ENCODE results near the genes FCMR and CR1L.

- PRO-cap, result no peak
- RAMPAGE, long total RNA, 3 experiments, result no peak in any of the 3 experiments
These were observed 40.0 kb upstream of the IL19 start for GRCh38 chr1:206730516-206730933.

DNA sequence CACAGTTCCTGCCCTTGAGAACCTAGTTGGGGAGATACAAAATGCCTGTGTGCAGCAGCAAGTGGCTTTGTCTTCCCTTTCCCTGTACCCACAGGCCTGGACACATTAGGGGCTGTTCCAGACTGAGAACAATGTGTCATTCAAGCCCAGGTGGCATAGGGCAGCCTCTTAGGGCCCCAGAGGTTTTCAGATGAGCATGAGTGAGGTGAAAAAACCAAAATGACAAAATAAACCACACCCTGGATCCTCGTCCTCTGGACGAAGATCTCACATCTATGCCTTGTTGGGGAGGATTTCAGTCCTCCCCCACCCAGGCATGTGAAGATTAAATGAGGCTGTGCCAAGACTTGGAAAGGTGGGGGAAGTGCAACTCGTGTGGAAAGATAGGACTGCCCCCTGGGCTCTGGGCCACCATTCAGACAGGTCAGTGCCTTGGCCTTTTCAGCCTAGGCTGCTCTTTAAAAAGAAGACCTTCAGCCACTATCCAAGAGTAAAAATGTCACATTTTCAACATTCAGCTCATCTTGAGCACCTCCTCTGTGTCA lies 32.8 kb upstream of the IL19 start:
- PRO-cap, result no peak
- RAMPAGE, long total RNA, 3 experiments, result no peak in any of the 3 experiments

DNA sequence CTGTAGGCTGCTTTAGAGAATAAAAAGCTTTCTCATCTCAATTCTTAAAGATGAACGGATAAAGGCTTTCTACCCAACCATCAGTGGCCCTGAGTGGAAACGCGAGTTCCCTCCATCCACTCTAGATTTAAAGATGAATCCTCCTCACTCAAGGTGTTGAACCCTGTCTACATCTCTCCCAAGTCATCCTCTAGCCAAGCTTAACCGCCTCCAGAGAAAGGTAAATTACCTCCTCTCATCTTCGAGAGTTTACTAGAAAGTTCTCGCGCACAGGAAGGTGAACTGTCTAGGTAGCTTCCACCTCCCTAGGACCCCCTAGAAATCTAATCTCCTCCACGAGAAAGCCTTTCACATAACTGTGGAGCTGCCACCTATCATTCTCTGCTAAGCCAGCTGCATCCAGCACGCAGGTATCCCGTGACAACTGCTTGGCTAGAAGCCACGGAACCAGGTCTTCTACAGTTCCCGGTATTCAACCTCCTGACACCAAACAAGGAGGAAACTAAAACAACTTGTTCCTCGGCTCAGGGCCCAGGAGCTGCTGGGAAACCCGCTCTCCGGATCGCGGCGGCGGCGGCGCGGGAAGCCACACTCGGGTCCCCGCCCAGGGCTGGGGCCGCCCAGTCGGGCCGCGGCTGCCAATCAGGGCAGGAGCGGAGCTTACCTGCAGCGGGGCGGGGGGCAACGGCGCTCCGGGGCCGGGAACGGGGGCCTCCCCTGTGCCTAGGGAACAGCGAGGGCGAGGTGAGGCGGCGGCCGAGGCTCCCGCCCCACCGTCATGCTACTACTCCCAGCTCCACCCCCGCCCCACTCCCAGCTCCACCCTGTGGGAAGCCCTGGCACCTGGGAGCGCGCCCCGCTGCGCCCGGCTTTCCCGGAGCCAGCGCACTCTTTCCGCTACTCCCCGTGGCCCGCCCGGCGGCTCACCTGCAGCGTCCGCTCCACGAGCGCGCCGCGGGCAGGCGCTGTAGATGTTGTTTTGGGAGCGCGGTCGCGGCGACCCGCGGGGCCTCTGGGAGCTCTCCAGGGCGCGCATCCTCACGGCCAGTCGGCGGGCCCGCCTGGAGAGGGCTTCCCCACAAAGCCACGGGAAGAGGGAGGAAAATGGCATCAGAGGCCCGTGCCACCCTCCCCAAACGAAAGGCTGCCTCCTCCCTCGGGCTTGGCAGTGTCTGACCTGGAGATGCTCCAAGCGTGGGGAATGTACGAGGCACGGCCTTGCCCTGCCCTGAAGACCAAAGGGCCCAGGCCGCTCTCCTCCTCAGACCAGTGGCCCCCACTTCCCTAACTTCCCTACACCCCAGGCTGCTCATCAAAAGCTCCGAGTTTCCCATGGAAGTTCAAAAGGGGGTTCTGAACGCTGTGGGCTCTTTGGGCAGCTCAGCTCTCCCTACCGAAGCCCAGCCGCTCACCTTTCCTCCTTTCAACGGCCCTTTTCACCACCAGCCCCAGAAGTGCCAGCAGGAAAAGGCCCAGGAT lies 12.1 kb downstream of the IL24 start:
- PRO-cap, result bidirectional peak, plus-strand start at position 562 of the sequence, minus-strand start at position 557 of the sequence
- RAMPAGE, long total RNA, 3 experiments, result start-site peak on the minus strand in 2 of 3 experiments, centred at positions 762 to 1,123 of the sequence, 13 to 146 reads per replicate

GRCh38 chr1:206921387-206921804 lies 345 bp downstream of the FCMR start:
- PRO-cap, result no peak
- RAMPAGE, long total RNA, 3 experiments, result no peak in any of the 3 experiments

DNA sequence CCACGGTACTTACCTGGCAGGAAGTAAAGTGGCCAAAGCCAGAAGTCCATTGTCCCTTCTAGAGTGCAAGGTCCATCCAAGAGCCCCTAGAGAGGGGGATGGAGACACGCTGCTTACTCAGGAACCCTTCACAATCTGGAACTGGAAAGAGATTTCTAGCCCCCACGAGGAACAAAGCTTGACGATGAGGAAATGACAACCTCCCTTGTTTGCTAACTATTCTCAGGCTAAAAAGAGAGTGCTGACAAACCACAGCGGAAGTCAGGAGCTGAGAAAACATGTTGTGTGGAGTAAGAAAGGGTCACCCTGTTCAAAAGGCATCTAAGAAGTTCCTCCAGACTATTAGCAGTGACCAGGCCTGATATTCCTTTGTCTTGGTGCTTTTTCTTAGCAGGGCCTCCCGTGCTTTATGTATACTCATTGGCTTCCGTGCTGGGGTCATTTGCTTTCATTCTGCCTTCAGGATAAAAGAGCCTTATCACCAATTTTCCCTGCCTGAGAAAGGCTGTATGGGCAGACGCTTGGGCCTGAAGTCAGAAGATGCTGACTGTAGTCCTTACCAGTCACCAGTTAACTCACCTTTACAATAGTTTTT lies at the start of gene FCMR:
Gene FCMR, minus strand, starts transcription at position 137 of the 595 bp plus-strand sequence.
- PRO-cap, result no peak
- RAMPAGE, long total RNA, 3 experiments, result no peak in any of the 3 experiments

DNA sequence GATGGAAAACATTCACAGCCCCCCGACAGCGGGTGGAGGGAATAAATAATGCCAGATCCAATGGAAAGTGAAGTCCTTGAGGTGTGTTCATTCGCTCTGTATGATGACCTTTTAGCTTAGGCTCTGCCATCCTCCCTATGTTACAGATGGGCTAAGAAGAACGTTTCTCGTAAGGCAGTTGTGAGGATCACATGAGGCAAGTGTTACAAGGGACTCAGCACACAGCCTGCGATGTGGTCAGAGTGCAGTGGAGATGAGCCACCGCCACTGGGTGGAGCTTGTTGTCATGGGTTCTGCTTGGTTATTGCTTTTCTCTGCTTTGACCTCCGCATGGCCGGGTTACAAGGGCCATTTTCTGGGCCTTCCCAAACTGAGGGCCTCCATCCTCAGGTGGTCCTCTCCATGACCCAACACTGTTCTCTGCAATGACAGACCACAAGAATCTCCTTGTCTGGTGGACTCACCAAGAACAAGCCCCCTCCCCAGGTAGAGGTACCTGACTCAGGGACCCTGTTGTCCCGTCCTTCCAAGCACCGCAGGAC lies 3.6 kb upstream of the FCMR start:
- PRO-cap, result no peak
- RAMPAGE, long total RNA, 3 experiments, result no peak in any of the 3 experiments

- PRO-cap, result no peak
- RAMPAGE, long total RNA, 3 experiments, result no peak in any of the 3 experiments
These were observed 11.1 kb upstream of the FCMR start for GRCh38 chr1:206932799-206933373.

DNA sequence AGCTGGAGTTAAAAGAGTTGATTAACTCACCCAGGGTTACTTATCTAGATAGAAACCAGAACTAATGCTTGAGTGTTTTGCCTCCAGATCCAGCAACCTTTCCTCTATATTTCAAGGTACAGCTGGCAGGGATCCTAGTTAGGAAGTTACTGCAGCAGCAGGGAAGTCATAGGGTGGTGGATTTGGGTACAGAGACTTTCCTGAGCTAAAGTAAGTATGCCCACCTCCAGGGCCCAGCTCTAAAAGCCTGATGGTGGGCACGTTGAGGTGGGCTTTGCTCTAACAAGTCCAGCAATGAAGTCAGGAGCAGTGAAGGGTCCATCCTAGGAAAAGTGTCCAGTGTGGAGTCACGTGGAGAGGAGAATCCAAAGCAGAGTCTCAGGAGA lies 27.0 kb downstream of the C1orf116 start:
- PRO-cap, result no peak
- RAMPAGE, long total RNA, 3 experiments, result no peak in any of the 3 experiments

GRCh38 chr1:207030874-207031490 lies 1.6 kb downstream of the C1orf116 start:
- PRO-cap, result no peak
- RAMPAGE, long total RNA, 3 experiments, result no peak in any of the 3 experiments

DNA sequence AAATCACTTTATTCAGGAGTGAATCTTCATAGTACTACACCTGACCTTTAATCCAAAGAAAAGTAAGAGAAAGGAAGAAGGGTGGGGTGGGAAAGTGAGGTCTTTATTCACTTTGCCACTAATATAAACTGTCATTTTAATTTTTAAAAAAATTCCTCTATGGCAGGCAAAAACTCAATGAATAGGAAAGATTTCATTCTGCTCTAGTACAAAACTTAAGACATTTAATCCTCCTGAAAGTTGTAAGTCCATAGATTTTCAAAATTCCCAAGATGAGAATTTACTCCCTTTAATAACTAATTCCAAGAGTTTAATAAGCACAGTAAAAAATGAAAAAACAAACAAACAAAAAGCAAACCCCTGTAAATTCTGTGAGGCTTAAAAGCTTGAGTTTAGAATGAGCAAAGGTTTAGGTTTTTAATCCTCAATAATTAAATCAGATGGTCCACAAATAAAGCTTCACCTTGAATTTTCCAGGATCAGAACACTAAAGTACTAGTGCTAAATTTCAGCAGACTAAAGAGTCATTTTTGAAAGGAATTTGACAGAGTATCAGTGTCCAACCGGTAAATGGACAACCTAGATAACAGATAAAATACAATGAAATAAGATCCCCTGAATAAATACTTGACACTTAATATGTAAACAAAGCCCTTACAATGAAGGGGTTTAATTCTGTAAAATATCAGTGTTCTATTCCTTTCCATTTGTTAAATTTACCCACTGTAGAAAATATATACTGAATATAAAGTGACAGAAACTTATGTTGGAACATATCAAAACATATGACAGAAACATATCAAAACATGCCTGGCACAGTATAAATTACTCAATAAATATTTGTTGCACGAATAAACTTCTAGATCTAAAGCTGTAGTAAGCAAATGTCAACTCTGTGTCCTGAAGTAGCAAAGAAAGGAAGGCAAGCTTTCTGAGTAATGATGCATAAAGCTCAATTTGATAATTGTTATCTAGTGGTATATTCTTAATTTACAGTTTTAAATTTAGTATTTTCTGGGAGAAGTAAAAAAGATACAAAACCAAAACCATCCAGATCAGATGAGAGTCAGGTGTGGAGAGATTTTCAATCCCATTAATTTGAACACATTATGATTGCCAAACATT lies 4.6 kb downstream of the YOD1 start:
- PRO-cap, result no peak
- RAMPAGE, long total RNA, 3 experiments, result no peak in any of the 3 experiments

- PRO-cap, result no peak
- RAMPAGE, long total RNA, 3 experiments, result no peak in any of the 3 experiments
These were observed 1.7 kb downstream of the YOD1 start for GRCh38 chr1:207049168-207049797.

DNA sequence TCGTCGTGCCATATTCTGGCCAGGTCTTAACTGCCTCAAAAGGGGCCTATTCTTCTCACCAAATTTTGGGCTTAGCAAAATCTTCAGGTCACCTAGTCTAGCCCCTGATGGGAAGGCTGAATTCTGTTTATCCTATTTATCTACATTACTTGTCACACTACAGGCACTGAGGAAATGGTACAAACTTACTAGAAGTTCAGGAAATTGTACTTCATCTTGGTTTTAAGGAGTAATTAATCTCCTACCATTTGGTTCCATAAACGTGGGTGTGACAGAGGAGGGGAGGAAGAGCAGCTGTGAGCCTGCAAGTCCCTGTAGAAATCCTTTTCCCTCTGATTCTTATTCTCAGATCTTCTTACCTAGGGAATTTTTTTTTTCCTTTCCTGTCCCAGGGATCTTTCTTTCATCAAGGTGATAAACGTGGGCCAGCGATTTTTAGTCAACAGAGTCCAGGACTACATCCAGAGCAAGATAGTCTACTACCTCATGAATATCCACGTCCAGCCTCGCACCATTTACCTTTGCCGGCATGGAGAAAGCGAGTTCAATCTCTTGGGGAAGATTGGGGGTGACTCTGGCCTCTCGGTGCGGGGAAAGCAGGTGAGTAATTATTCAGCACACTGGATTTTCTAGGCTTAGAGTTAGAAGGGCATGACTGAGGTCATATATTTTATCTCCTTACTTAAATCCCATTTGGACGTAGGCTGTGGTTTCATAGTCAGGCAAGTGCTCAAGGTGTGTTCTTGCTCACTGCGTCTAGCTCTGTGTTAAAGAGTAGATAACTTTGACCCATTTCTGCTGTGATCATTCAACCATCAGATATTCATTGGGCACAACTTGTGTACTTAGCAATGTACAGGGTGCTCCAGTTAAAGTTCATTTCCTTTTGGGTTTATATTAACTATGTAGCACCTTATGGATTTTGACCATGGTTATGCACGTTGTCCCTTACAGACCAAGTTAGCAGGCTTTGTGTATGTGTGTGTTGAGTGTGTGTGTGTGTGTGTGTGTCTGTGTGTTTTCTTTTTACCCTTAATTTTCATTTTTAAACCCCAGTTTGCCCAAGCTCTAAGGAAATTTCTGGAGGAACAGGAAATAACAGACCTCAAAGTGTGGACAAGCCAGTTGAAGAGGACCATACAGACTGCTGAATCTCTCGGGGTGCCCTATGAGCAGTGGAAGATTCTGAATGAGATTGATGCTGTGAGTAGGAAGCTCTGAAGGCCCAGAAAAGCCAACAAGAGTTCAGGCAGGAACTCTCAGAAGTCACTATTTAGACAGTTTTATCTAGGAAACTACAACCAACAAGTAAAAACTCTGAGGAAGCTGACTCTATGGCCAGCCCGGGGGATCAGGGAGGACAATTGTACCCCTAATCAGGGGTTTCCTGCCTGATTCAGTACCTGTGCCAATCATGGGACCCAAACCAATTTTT lies 14.5 kb downstream of the PFKFB2 start:
- PRO-cap, result no peak
- RAMPAGE, long total RNA, 3 experiments, result no peak in any of the 3 experiments

GRCh38 chr1:207240279-207240765 lies 81.2 kb upstream of the CD55 start:
- PRO-cap, result no peak
- RAMPAGE, long total RNA, 3 experiments, result no peak in any of the 3 experiments

- PRO-cap, result no peak
- RAMPAGE, long total RNA, 3 experiments, result no peak in any of the 3 experiments
These were observed 24.6 kb downstream of the CD55 start for GRCh38 chr1:207345879-207346649.

DNA sequence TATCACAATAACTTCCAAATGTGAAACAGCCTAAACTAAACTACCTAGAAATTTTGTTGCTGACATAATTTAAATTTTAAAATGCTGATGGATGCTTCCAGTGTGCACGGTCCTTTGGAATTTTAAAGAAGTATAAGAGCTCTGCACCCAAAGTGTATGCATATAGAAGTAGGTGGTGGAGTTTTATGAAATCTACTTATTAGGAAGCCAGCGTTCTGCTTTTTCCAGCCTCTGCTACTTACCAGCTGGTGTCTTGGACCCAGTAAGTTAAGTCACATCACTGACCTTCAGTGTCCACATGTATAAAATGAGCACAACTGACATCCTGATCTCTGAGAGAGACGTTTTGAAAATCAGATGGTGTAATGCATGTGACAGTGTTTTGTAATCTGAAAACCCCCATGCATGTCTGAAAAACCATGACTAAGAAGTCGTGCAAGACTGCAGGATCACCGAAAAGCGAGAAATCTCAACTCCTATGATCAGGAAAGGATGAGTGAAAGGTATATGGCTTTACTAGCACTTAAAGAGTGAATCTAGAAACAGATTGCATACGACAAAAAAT lies 1.9 kb downstream of the CR1 start:
- PRO-cap, result no peak
- RAMPAGE, long total RNA, 3 experiments, result no peak in any of the 3 experiments

GRCh38 chr1:207644635-207645664 lies at the start of gene CR1L:
TSS of gene CR1L (plus strand) at chr1:207645133.
- PRO-cap, result no peak
- RAMPAGE, long total RNA, 3 experiments, result no peak in any of the 3 experiments

- PRO-cap, result no peak
- RAMPAGE, long total RNA, 3 experiments, result no peak in any of the 3 experiments
These were observed 55.0 kb downstream of the CD46 start for GRCh38 chr1:207806713-207807325.

DNA sequence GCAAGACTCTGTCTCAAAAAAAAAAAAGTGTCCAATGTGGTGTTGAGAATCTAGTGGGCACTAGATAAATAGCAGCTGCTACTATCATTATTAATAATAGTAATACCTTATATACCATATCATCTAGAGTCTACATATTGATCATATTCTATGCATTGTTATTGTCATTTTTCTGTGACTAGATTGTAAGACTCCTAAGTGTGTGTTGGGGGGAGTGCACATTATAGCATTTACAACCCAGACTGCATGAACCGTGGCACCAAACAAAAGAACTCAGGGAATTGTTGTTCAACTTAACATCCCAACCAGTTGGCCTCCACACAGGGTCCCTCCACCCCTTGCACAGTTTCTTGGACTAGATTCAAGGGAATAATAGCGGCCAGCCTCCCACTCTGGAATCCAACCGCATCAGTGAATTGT lies 18.3 kb downstream of the CD34 start:
- PRO-cap, result no peak
- RAMPAGE, long total RNA, 3 experiments, result no peak in any of the 3 experiments

- PRO-cap, result no peak
- RAMPAGE, long total RNA, 3 experiments, result no peak in any of the 3 experiments
These were observed 137.1 kb upstream of the CD34 start for GRCh38 chr1:208047966-208048438.

GRCh38 chr1:208149405-208150298 lies 94.5 kb downstream of the PLXNA2 start:
- PRO-cap, result no peak
- RAMPAGE, long total RNA, 3 experiments, result no peak in any of the 3 experiments